Neural progenitor cell (in vitro differentiated cells): ENCODE data around the genes PRAMEF6, HNRNPCL2 and PRAMEF20.

DNA sequence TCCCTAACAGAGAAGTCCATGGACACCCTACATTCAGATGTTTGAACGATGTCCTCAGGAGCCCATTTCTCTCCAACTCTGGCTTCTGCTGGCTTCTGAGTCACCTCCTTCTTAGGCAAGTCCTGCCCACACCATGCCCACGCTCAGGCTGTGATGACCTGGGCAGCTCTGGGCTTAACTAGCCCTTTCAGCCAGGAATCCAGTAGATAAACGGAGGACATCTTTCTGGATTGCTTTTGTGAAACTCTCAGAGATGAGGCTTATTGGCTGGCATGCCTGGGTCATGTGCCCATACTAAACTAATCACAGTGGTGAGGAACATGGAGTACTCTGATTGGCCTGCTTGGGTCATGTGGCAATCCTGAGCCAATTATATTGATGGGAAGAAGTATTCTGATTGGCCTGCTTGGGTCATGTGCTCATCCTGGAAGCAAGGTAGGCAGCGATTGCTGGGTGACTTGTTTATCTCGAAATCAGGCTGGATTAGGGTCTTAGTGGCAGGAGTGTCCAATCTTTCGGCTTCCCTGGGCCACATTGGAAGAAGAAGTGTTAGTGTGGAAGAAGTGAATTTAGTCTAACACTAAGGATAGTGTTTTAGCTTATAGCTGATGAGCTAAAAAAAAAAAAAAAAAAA is 32.8 kb downstream of the TNFRSF8 start:
- RAMPAGE, long total RNA: no peak

- RAMPAGE, long total RNA: no peak
Observed at GRCh38 chr1:12130524-12131164, 36.1 kb upstream of the TNFRSF1B start.

- RAMPAGE, long total RNA: no peak
Observed at GRCh38 chr1:12137034-12137277, 29.8 kb upstream of the TNFRSF1B start.

DNA sequence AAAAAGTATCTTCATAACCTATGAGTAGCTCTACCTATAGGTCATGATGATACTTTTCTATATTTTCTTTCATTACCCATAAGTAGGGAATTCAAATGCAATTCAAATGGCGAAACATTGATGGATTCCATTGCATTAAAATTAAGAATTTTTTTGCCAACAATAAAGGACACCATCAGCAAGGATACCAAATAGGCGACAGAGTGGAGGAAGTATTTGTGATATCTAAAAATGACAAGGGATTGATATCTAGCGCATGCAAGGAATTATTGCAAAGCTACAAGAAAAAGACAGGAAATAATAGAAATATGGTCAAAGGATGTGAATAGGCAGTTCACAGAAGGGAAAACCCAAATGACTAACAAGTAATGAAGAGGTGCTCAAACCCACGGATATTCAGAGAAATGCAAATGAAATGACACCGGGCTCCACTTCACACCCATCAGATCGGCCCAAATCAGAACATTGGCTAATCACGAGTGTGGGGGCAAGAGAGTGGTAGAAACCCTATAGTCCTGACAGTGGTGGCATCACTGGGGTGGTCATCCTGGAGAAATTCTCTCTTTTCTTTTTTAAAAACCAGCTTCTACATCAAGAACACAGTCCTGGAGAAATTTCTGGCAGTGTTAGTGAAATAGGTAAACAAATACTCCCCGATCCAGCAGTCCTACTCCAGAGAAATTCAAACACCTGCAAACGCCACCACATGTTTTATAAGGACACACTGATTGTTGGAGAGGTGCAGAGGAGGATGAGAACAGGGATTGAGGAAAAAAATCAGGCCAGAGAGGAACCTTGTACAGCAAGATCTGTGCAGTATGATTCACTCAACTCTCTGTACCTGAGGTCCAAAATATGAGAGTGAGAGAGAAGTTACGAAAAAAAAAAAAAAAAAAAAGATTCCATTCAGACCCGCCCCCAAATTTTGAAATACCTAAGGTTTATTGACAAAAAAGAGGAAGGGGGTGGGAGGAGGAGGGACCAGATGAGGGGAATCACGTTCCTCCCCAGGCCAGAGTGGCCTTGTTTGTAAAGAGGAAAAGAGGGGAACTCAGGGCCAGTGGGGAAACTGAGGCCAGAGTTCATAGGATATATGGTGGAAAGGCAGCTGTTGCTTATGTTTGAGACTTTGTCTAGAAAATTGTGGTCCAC is 9.3 kb upstream of the TNFRSF1B start:
- RAMPAGE, long total RNA: no peak

DNA sequence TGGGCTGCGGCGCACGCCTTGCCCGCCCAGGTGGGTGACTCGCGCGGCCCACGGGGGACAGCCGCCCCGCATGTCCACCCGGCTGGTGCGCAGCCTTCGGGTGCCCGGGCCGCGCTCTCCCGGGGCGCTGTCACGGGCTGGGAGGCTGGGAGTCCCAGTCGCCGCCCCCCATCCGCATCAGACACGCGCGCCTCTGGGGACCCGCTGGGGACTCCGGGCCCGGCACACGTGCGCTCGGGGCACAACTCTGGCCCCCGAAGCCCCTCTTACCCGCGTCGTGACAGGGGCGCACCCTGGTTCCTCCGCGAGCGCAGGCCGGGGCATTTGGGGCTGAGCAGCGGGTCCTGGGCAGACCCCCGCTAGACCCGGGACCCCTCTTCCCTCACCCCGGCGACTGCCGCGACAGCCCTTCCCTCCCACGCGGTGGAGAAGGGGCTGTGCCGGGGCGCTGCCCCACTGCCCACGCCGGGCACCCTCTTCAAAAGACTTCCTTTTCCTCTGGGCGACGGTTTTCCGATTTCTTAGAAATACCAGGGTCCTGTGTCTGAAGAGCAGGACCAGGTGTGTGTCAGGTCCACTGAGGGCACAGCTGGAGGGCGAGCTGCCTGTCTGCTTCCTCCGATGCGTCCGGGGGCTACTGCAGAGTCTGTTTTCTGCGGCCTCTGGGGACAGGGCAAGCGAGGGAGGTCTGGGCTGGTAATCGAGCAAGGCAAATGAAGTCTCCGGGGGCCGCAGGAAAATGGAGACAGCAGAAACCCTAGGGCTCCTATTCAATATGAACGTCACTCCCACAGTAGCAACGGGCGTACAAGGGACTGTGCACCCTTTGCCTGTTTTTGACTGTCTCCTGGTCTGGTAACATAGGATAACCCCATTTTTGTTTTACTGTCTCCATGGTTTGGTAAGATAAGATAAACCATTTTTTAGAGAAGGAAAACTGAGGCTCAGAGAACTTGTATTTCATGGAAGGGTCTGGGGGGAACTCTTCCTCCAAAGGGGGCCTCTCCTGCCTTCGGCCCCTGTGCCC is 662 bp downstream of the TNFRSF1B start:
- RAMPAGE, long total RNA: no peak

DNA sequence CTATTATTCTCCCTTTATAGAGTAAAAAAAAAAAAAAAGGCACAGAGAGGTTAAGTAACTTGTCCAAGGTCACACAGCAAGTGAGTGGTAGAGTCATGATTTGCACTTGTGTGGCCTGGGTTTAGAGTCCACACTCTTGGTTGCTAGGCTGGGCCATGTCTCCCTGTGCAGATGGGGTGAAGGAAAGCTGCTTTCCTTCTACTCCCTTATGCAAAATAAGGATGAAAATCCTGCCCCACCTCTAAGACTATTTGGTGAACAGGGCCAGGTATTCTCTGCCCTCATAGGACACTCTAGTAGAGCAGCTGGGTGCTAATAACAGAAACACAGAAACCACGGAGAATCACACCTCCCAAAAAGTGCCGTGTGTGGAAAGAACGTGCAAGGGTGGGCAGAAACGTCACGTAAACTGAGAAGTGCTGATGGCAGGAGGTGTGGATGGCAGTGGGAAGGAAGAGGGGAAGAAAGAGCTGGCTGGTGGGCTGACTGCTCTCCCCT is 28.3 kb upstream of the VPS13D start:
- RAMPAGE, long total RNA: no peak

GRCh38 chr1:12206537-12207689 is 22.9 kb upstream of the VPS13D start:
- RAMPAGE, long total RNA: no peak

GRCh38 chr1:12337790-12338437 is 108.1 kb downstream of the VPS13D start:
- RAMPAGE, long total RNA: no peak

DNA sequence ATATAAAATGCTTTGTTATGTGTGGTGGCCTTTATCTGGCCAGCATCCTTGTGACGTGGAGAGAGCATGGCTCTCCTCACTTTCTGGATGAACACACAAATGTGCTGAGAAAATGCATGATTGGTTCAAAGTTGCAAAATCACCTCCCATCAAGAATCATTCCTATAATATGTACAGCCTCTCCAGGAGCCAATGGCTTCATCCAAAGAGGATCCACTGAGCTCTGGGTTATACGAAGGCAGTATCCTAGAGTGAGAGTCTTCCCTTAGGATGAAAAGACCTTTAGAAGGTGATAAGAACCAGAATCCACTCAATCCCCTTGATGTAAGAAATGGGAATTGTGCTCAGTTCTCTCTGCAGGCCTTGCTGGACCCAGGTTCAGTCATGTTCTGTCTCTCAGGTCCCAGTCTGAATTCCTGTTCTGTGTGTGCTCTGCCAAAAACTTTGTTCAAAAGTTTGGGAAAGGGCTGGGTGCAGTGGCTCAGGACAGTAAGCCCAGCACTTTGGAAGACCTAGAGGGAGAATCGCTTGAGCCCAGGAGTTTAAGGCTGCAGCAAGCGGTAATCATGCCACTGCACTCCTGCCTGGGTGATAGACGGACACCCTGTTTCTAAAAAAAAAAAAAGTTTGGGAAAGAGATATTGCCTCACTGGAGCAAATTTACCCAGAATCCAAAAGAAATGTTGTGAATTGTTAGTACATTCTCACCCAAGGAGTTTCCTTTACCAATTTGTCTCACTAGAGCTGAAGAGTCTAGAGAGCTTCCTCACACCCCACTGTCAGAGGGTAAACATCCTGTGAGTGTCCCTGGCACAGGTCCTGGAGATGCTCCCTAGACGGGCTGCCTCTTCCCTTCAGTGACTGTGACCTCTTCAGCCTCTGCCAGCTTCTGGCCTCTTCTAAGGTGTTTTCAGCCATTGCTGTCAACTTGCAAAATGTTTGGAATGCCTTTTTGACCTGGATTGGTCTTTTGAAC is 159.8 kb downstream of the DHRS3 start:
- RAMPAGE, long total RNA: no peak

DNA sequence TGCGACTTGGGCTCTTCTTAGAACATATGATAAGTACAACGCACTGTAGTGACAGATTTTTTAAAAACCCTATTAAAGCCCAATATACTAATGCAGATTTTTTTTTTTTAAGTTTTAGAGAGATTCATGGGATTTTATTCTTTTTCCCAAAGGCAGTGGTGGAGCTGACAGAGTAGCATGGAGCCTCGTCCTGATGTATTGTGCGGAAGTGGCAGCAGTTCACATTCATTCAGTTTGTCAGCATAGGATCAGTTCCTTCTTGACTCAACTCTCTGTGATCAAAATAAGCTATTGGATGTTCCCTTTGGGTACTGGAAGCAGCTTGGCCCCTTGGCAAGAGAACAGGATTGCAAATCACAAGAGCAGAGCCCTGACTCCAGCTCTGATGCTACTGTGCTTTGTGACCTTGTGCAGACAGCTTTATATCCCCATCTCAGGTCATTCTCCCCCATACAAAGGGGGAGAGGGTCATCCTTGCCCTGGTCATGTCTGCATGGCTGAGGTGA is 143.1 kb downstream of the DHRS3 start:
- RAMPAGE, long total RNA: no peak

GRCh38 chr1:12541504-12542006 is 76.5 kb downstream of the DHRS3 start:
- RAMPAGE, long total RNA: no peak

- RAMPAGE, long total RNA: no peak
Observed at GRCh38 chr1:12613003-12613791, 4.8 kb downstream of the DHRS3 start.

DNA sequence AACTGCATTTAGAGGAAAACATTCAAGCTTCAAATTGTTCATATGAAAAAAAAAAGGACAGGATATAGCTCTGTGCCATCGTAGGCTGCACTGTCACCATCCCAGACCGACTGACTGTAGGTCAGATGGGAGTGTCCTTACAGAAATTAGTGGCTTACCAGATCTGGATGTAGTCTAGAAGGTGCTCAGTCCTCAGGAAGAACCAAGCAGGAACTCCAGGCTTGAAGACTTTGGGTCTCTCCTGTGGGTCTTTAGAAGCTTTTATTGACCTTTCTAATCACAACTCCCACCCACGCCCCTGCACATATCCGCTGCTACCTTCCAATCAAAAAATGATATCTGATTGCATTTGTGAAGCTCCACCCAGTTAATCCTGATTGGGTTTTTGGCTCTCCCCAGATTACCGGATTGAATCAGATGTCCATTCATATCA is at the start of gene PRAMEF6:
TSS of gene PRAMEF6 (minus strand) at position 222 of the 433 bp plus-strand sequence.
- RAMPAGE, long total RNA: no peak

- RAMPAGE, long total RNA: no peak
Observed at GRCh38 chr1:13116631-13117071, at the start of gene HNRNPCL2. Gene HNRNPCL2 (minus strand): TSS chr1:13116854.

DNA sequence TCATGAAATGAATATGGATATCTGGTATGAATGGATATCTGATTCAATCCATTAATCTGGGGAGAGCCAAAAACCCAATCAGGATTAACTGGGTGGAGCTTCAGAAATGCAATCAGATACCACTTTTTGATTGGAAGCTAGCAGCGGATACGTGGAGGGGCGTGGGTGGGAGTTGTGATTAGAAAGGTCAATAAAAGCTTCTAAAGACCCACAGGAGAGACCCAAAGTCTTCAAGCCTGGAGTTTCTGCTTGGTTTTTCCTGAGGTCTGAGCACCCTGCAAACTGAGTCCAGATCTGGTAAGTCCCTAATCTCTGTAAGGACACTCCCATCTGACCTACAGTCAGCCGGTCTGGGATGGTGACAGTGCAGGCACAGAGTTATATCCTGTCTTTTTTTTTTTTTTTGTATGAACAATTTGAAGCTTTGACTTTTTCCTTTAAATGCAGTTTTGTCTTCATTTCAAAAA is at the start of gene PRAMEF20:
TSS of gene PRAMEF20 (plus strand) at position 220 of the 467 bp plus-strand sequence.
- RAMPAGE, long total RNA: no peak

DNA sequence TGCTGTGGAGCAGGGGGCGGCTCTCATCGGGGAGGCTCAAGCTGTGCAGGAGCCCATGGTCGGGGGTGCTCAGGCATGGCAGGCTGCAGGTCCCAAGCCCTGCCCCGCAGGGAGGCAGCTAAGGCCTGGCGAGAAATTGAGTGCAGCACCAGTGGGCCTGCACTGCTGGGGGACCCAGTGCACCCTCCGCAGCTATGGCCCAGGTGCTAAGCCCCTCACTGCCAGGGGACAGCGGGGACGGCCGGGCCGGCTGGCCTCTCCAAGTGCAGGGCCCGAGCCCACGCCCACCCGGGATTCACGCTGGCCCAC is 23.6 kb downstream of the PRAMEF20 start:
- RAMPAGE, long total RNA: no peak

DNA sequence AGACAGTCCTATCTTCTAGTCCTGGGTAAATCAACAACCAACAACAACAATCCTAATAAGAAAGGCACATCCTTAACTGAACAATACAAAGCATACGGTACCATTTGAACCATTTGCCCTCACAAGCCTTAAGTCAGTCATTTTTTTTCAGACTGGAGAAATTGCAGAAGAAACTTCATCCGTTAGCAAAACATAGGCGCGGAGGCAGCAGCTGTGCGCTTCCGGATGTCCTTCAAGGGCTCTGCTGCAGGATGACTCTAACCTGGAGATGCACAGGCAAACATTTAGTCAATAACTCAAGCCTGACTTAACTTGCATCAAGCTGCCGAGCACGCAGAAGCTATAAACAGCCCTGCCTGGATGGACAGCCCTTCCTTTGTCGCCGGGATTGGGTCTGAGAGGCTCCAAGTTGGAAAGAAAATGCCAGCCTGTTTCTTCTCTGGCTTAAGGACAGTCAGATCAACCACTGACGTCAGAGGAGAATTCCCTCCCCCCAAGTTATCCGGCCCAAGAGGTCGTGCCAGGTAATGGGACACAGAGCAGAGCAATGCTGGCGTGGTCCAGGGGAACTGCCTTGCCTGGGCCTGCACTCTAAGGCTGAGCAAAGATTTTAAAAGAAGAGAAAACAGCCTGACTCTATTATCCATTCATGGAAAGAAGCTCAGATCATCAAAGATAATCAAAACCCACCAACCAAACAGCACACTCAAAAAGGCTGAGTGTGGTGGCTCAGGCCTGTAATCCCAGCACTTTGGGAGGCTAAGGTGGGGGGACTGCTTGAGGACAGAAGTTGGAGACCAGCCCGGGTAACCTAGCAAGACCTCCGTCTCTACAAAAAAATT is 27.1 kb upstream of the LRRC38 start:
- RAMPAGE, long total RNA: no peak

GRCh38 chr1:13585896-13586456 is 2.3 kb downstream of the PDPN start:
- RAMPAGE, long total RNA: no peak

DNA sequence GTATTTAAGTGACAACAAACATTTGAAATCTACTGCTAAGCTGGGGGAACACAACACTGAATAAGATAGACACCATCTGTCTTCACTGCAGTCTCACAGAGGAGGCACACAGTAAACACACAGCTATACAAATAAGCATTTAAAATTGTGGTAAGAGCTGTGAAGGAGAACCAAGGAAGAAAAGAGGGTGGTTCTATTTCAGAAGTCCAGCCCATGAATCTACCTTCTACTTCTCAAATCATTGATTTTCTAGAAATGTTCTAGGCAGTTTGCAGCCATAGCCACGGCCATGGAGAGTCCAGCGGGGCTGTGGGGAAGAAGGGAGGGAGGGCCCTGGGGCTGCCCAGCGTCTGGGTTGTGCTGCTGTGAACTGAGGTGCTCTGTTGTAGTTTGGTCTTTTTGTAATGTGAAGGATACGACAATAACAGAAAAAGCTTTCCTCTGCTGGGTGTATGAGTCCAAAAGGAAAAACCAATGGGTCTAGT is 28.2 kb downstream of the PRDM2 start:
- RAMPAGE, long total RNA: no peak

GRCh38 chr1:13760806-13761216 is 60.8 kb downstream of the PRDM2 start:
- RAMPAGE, long total RNA: no peak